AG10803 (cell line): ENCODE measurements around the gene CLN5.

GRCh38 chr13:75789463-75789929 lies 153.4 kb downstream of the LMO7 start:
- RRBS: no CpG with 5 or more reads among the region's 7 CpGs

DNA sequence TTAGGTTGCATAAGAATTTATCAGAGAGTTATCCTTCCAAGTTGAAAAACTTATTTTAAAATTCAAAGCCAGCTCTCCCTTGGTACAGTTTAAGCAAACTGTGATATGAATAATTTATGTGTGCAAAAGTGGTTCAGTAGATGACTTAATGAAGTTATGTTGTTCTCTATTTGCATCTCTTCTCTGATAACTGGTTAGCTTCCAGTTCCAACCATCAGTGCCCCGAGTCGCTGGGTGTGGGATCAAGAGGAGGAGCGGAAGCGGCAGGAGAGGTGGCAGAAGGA lies 204.0 kb downstream of the LMO7 start:
- RRBS: no CpG with 5 or more reads among the region's 4 CpGs

- RRBS: no CpG with 5 or more reads among the region's 4 CpGs
Observed at GRCh38 chr13:76711478-76711889, 174.7 kb downstream of the KCTD12 start.

GRCh38 chr13:76724226-76724532 lies 162.0 kb downstream of the KCTD12 start:
- RRBS: no CpG with 5 or more reads among the region's 1 CpG

GRCh38 chr13:76798112-76798338 lies 88.2 kb downstream of the KCTD12 start:
- RRBS: no CpG with 5 or more reads among the region's 1 CpG

DNA sequence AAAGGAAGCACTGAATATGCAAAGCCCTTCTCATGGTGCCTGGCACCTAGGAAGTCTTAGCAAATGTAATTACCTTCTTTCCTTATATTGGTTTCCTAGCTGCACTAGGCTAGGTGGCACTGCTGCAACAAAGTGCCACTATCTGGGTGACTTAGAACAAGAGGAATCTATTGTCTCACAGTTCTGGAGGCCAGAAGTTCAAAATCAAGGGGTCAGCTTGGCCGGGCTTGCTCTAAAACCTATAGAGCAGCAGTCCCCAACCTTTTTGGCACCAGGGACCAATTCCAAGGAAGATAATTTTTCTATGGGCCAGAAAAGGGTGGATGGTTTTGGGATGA lies 62.1 kb downstream of the KCTD12 start:
- RRBS: no CpG with 5 or more reads among the region's 1 CpG

DNA sequence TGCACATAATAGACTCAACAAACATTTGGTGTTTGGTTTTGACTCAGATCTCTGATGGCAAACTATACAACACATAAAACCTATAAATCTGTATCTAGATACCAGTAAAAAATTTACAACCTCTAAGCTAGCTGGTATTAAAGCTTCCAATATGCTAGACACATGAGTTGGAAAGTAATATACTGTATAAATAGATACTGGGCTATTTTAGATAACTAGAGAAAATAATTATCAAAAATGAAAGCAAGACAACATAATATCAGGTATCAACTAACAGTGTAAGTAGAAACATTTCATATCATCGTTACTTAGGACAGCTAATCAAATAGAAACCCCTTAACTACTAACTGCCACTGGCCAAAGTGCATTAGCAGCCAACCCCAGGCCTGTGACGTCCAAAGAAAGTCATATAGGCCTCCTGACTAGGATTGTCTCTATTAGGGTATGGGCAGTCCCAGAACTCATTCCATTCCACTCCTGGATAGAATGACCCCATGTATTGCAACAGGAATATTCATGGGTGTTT lies 53.7 kb downstream of the KCTD12 start:
- RRBS: no CpG with 5 or more reads among the region's 2 CpGs

- RRBS: no CpG with 5 or more reads among the region's 8 CpGs
Observed at GRCh38 chr13:76879434-76880332, 6.5 kb downstream of the KCTD12 start.

DNA sequence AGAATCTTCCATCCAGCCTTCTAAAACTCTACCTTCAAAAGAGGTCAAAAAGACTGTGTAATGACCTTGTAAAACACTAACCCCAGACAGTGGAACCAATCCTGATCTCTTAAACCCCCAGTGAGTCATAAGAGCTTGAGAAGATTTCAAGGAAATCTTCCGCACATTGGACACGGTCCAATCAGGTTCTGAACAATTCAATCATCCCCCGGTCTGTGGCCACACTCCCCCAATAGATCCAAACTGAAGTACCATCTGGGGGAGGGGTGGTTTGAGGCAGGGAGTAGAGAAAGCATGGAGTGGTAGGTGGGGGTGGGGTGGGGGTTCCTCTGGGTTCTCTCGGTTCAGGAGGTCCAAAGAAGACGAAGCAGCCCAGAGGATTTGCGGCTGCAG lies 1.6 kb downstream of the KCTD12 start:
- RRBS: no CpG with 5 or more reads among the region's 6 CpGs

DNA sequence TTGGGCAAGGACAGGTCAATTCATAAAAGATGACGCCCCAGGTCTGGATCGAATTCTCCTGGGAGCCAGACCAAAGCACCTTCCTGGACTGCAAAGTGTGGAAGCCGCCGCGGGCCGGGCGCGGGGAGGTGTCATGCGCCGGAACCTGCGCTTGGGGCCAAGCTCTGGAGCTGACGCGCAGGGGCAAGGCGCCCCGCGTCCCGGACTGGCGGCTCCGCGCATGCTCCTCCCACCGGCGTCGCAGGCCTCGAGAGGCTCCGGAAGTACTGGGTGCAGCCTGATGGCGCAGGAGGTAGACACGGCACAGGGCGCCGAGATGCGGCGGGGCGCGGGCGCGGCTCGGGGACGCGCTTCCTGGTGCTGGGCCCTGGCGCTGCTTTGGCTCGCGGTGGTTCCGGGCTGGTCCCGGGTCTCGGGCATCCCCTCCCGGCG lies at the start of gene CLN5:
Gene CLN5 (plus strand): TSS at position 263 of the 432 bp plus-strand sequence.
- RRBS: 2% methylated on average over 8 of the region's 46 CpGs

GRCh38 chr13:77110549-77111151 lies 83.7 kb upstream of the FBXL3 start:
- RRBS: no CpG with 5 or more reads among the region's 6 CpGs

GRCh38 chr13:77176358-77177027 lies 149.5 kb upstream of the FBXL3 start:
- RRBS: no CpG with 5 or more reads among the region's 2 CpGs

- RRBS: no CpG with 5 or more reads among the region's 3 CpGs
Observed at GRCh38 chr13:77185702-77186474, 141.0 kb downstream of the MYCBP2 start.

DNA sequence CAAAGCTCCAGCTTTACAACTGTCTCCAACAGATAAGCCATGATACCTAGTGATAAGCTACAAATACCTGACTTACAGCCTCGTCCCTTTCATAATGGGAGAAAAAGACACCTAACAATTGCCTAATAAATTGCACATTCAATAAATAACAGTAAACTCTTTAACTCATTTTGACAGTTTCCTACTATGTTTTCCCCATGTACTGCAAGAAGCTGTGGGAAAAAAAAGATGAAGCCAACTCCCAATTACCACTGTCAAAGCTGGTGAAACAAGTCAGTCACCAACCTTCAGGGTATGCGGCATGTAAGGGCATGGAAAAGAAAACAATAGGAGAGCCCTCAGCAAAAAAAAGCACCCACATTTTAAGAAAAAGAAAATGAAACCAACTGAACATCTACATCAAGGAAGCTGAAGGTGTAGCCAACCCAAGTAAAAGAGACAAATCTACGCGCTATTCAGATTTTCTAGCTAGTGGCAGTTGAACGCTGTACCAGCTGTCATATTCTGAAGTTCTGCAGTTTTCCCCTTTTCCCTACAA lies 1.7 kb downstream of the MYCBP2 start:
- RRBS: no CpG with 5 or more reads among the region's 5 CpGs

GRCh38 chr13:77533657-77534333 lies 1.7 kb upstream of the SCEL start:
- RRBS: no CpG with 5 or more reads among the region's 7 CpGs

DNA sequence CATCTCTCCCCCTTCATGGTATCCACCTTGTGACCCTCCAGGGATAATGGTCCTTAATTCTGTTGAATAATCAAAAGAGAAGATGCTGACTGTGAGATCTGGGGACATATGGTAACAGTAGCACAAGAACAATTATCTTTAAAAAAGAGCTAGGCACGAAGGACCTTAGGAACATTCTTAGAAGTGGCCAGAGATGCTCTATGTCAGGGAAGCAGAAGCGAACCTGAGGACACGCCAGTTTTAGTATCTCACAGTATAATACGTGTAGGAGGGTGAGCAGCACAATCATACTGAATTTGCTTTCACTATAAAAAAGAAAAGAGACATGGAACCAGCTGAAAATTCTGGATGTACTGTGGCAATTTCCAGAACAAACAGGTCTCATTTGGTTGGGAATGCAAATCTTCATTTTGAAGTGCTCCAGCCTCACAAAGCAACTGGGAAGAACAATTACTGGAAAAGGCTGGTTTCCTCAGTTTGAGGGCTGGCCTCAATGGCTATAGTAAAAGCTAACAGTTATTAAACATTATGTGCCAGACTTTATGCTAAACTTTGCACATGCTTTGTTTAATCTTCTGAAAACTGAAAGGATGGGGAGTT lies 3.2 kb downstream of the OBI1 start:
- RRBS: no CpG with 5 or more reads among the region's 4 CpGs

GRCh38 chr13:79401724-79402005 lies 4.4 kb downstream of the RBM26 start:
- RRBS: no CpG with 5 or more reads among the region's 1 CpG

DNA sequence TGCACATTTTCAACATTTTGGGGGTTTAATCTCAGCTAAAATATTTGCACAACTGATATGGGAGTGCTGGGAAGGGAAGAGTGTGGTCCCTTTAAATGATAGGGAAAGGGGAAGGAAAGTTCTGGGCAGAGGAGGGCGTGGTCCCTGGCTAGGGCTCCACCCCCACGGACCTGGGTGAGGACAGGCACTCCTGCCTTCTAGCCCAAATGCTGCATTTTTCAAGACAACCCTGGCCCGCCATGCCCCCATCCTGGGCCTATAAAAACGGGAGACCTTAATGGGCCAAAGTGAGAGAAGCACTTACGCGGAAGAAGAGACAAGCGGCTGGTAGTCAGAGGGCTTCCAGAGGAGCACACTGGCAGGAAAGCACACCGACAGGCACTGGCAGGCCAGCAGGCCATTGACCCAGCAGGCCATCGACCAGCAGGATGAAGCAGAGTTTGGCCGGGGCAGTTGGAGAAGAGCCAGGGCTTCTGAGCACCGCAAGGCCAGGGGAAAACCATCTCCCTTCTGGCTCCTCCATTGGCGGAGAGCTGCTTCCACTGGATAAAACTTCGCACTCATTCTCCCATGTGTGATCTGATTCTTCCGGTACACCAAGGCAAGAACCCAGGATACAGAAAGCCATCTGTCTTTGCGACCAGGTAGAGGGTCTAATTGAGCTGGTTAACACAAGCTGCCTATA lies 266.6 kb downstream of the SPRY2 start:
- RRBS: no CpG with 5 or more reads among the region's 15 CpGs

GRCh38 chr13:80168370-80168600 lies 172.6 kb downstream of the SPRY2 start:
- RRBS: no CpG with 5 or more reads among the region's 1 CpG

- RRBS: no CpG with 5 or more reads among the region's 4 CpGs
Observed at GRCh38 chr13:80969362-80969753, 628.4 kb upstream of the SPRY2 start.